Endothelial cell of umbilical vein (primary cell): ENCODE measurements around the genes WDR4 and U2AF1.

- PRO-cap, result no peak
CAGE:
- cytosol, long polyA minus RNA, result no peak
- cytosol, long polyA plus RNA, result no peak
- long polyA plus RNA, result no peak
- nucleus, long polyA minus RNA, result no peak
- nucleus, long polyA plus RNA, result no peak
These were observed 40.1 kb downstream of the RSPH1 start for GRCh38 chr21:42455832-42456352.

DNA sequence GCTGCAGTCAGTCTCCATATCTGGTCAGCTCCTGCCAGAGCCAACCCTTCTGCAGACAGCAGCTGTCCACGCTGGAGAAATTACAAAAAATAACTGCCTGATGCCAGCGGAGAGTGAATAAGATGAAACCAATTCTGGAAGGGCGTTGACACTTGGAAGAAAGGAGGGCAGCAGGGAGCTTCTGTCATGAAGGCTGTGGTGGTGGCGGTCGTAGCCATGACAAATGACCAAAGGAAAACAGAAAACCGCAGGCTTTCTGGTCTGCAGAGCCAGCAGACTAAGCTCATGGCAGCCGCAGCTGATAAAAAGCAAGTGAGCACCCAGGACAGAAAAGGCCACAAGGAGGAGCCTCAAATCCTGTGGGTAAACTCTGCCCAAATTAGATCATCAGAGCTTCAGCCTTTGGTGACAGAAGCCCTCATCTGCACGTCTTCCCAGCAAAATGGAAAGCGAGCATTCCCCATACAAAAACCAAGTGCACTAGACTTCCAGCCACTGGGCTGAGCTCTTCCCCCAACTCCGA lies 28.8 kb downstream of the RSPH1 start:
- PRO-cap, result no peak
CAGE:
- cytosol, long polyA minus RNA, result no peak
- cytosol, long polyA plus RNA, result no peak
- long polyA plus RNA, result no peak
- nucleus, long polyA minus RNA, result no peak
- nucleus, long polyA plus RNA, result no peak

DNA sequence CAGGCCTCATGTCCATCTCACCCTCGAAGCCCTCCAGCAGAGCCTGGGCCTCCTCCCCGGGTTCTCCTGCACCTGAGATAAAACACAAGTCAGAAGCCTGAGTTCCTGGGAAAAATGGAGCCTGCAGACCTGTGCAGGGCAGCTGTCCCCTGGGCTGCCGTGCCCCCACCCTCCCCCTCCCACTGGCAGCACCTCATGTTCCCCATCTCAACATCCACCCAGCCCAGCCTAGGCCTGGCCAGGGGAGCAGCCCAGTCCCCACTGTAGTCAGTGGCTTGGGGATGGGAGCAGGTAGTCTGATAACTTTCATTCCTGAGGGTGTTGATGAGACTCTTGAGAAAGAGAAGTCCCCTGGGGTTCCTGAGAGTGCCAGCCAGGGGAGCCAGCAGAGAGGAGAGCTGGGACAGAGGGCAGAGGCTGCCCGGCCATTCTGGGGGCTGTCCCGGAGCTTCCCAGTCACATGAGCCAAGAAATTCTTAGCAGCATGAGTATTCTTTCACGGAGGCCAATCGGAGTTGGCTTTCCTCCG lies 20.0 kb downstream of the RSPH1 start:
- PRO-cap, result no peak
CAGE:
- cytosol, long polyA minus RNA, result no peak
- cytosol, long polyA plus RNA, result no peak
- long polyA plus RNA, result no peak
- nucleus, long polyA minus RNA, result no peak
- nucleus, long polyA plus RNA, result no peak

- PRO-cap, result no peak
CAGE:
- cytosol, long polyA minus RNA, result no peak
- cytosol, long polyA plus RNA, result no peak
- long polyA plus RNA, result no peak
- nucleus, long polyA minus RNA, result no peak
- nucleus, long polyA plus RNA, result no peak
These were observed 2.7 kb downstream of the RSPH1 start for GRCh38 chr21:42493387-42493706.

DNA sequence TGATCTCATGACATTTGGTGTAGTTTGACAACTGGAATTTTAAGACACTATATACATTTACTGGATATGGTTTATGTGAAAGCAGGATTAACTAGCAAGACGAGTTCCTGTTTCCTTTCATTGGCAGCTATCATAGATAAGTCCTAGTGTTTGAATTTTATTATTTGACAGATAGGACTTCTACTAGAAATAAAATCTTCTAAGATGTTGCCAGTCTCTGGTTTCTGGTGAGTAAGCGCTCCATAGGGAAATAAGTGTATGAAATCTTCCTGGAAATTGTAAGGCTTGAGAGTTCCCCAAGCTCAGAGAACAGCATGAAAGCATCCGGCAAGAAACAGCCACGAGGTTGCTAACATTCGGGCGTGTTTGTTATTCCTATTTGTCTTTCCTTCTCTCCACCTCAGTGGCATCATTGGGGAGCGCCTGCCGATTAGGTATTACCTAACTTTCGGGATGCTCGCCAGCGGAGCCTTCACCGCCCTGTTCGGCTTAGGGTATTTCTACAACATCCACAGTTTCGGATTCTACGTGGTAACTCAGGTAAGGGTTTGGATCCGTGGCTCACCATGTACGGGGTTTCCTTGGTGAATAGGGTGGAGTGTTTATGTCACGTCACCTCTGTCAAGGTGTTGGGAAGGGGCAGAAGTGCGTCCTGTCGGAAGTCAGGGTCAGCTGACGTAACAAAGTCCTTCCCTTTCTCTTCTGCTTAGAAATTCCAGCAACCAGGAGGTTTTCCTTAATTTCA lies 25.6 kb downstream of the SLC37A1 start:
- PRO-cap, result no peak
CAGE:
- cytosol, long polyA minus RNA, result no peak
- cytosol, long polyA plus RNA, result no peak
- long polyA plus RNA, result no peak
- nucleus, long polyA minus RNA, result no peak
- nucleus, long polyA plus RNA, result no peak

GRCh38 chr21:42654105-42655146 lies 1.0 kb downstream of the PDE9A start:
- PRO-cap, result no peak
CAGE:
- cytosol, long polyA minus RNA, result no peak
- cytosol, long polyA plus RNA, result no peak
- long polyA plus RNA, result no peak
- nucleus, long polyA minus RNA, result no peak
- nucleus, long polyA plus RNA, result no peak

GRCh38 chr21:42722549-42723200 lies 69.3 kb downstream of the PDE9A start:
- PRO-cap, result no peak
CAGE:
- cytosol, long polyA minus RNA, result no peak
- cytosol, long polyA plus RNA, result no peak
- long polyA plus RNA, result no peak
- nucleus, long polyA minus RNA, result no peak
- nucleus, long polyA plus RNA, result no peak

DNA sequence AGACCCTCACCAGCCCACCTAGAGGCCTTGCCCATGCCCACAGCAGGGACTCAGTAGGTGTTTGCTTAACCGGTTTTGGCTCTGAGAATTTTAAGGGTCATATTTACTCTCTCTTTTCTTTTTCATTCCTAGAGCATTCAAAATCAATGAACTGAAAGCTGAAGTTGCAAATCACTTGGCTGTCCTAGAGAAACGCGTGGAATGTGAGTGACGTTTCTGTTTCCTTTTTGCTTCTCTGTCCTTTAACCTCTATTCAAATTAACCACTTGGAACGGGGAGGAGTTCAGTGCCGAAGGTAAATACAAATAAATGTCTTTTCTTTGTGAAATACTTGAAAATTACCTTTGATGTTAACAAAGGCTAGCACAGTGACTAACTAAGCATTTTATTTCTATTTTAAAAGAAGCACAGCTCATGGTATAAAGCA lies 79.8 kb downstream of the PDE9A start:
- PRO-cap, result no peak
CAGE:
- cytosol, long polyA minus RNA, result no peak
- cytosol, long polyA plus RNA, result no peak
- long polyA plus RNA, result no peak
- nucleus, long polyA minus RNA, result no peak
- nucleus, long polyA plus RNA, result no peak

DNA sequence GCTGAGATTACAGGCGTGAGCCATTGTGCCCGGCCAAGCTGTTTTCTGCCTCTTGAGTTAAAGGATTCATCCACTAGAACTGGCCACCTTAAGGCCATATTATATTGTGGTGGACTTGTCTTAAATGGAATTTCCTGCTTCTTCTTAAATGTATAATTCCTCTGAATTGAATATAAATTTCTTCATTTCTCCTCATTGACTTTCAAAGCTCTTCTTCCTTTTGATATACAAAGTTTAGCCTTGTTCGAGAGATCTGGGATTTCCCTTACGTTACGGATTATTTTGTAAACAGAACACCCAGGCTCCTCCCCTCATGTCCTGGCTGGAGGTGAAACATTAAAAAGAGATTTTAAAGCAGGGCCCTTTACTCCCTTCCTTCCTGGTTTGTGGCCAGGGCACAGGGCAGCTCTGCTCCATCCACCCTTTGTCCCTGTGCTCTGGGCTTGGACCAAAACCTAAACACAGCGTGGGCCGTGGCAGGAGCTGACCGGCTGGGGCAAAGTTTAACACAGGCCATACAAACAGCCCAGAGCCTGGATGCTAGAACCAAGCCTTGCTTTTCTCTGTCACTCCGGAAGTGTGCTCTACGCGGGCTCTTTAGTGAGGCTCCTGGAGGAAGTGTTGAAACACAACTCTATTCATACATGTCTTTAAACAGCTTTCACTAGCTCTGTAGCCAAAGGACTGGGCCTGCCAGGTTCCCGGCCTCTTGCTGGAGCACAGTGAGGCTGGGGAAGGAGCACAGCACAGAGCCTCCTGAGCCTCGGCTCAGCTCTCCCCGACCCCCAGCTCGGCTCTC lies 84.5 kb downstream of the PDE9A start:
- PRO-cap, result no peak
CAGE:
- cytosol, long polyA minus RNA, result no peak
- cytosol, long polyA plus RNA, result no peak
- long polyA plus RNA, result no peak
- nucleus, long polyA minus RNA, result no peak
- nucleus, long polyA plus RNA, result no peak

- PRO-cap, result no peak
CAGE:
- cytosol, long polyA minus RNA, result no peak
- cytosol, long polyA plus RNA, result no peak
- long polyA plus RNA, result no peak
- nucleus, long polyA minus RNA, result no peak
- nucleus, long polyA plus RNA, result no peak
These were observed 46.2 kb downstream of the WDR4 start for GRCh38 chr21:42832772-42833805.

DNA sequence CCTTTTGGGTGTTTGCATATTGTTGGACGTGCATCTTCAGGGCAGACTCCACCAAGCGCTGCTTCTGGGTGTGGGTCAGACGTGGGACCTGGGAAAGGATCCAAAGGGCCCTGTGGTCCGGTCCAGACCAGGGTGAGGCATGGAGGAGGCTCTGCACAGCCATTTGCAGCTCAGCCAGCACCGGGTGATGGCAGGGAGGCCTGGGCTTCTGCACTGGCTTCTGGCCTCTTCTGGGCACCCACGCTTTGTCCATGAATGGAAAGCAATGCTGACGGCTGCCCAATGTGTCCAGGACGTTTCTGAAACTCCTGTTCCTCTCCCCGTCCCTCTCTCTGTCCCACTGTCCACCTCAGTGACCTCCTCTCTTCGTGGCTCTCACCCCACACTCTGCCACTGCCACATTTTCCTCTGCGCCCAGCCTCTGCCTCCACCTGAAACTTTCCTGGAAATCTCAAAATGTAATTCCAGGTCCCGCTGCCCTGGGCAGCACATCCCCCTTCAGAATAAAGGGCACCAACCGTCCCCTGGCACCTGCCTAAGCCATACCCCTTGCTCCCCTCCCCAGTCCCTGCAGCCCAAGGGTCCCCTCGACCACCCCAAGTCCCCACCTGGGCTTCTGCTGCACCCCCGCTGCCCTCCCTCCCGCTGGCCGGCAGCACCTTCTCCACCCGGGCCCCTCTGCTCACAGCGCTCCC lies 42.2 kb downstream of the WDR4 start:
- PRO-cap, result no peak
CAGE:
- cytosol, long polyA minus RNA, result no peak
- cytosol, long polyA plus RNA, result no peak
- long polyA plus RNA, result no peak
- nucleus, long polyA minus RNA, result no peak
- nucleus, long polyA plus RNA, result no peak

- PRO-cap, result bidirectional peak, plus-strand start at chr21:42879162, minus-strand start at chr21:42878989; bidirectional peak, plus-strand start at chr21:42879302, minus-strand start at chr21:42879260; bidirectional peak, plus-strand start at chr21:42879716, minus-strand start at chr21:42879547
CAGE:
- cytosol, long polyA minus RNA, result start-site peak on the plus strand at chr21:42879619-42879716, 41 reads
- cytosol, long polyA plus RNA, result start-site peak on the minus strand at chr21:42879522-42879556, 174 and 66 reads in 2 replicates; start-site peak on the plus strand at chr21:42879602-42879680, 51 and 42 reads in 2 replicates
- long polyA plus RNA, result no peak
- nucleus, long polyA minus RNA, result start-site peak on the minus strand at chr21:42879525-42879543, 424 reads
- nucleus, long polyA plus RNA, result start-site peak on the minus strand at chr21:42879522-42879556, 228 and 224 reads in 2 replicates
These were observed at the start of gene WDR4 for GRCh38 chr21:42878729-42879767. Gene WDR4 (minus strand): TSS chr21:42879539.

DNA sequence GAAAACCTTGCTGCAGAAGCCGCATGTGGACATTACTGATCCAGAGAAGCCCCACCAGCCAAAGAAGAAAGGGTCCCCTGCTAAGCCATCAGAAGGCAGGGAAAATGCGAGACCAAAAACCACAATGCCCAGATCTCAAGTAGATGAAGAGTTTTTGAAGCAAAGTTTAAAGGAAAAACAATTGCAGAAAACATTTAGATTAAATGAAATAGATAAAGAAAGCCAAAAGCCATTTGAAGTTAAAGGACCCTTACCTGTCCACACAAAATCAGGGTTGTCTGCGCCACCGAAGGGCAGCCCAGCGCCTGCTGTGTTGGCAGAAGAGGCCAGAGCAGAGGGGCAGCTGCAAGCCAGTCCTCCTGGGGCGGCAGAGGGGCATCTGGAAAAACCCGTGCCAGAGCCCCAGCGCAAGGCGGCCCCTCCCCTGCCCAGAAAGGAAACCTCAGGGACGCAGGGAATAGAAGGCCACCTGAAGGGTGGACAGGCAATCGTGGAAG lies 10.6 kb downstream of the NDUFV3 start:
- PRO-cap, result no peak
CAGE:
- cytosol, long polyA minus RNA, result no peak
- cytosol, long polyA plus RNA, result no peak
- long polyA plus RNA, result no peak
- nucleus, long polyA minus RNA, result no peak
- nucleus, long polyA plus RNA, result no peak

DNA sequence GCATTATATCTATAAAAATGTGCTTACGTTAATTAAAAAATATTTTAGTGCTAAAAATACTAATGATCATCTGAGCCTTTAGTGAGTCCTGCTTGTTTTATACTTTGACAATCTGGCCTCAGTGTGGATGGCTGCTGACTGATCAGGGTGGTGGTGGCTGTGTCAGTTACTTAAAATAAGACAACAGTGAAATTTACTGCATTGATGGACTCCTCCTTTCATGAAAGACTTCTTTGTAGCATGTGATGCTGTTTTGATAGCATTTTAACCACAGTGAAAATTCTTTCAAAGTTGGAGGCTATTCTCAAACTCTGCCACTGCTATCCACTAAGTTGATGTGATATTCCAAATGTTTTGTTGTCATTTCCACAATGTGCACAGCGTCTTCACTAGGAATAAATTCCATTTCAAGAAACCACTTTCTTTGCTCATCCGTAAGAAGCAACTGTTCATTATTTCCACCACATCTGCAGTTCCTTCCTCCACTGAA lies 1.9 kb downstream of the PKNOX1 start:
- PRO-cap, result no peak
CAGE:
- cytosol, long polyA minus RNA, result no peak
- cytosol, long polyA plus RNA, result no peak
- long polyA plus RNA, result no peak
- nucleus, long polyA minus RNA, result no peak
- nucleus, long polyA plus RNA, result no peak

DNA sequence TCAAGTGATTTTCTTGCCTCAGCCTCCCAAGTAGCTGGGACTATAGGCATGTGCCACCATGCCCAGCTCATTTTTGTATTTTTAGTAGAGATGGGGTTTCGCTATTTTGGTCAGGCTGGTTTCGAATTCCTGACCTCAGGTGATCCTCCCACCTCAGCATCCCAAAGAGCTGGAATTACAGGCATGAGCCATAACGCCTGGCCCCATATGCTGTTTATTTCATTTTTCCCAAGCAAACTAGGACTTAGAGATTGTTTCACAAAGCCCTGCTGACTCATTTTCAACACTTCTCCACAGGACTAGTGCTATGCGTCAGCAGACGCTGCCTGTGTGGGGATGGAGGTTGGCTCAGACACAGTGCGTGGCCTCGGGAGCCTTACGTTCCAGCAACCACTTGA lies 22.6 kb downstream of the PKNOX1 start:
- PRO-cap, result no peak
CAGE:
- cytosol, long polyA minus RNA, result no peak
- cytosol, long polyA plus RNA, result no peak
- long polyA plus RNA, result no peak
- nucleus, long polyA minus RNA, result no peak
- nucleus, long polyA plus RNA, result no peak

- PRO-cap, result no peak
CAGE:
- cytosol, long polyA minus RNA, result no peak
- cytosol, long polyA plus RNA, result no peak
- long polyA plus RNA, result no peak
- nucleus, long polyA minus RNA, result no peak
- nucleus, long polyA plus RNA, result no peak
These were observed 15.4 kb downstream of the U2AF1 start for GRCh38 chr21:43091910-43092476.

GRCh38 chr21:43107471-43107670 lies at the start of gene U2AF1:
Gene U2AF1 (minus strand): TSS chr21:43107570.
- PRO-cap, result unidirectional peak, minus-strand start at chr21:43107560
CAGE:
- cytosol, long polyA minus RNA, result start-site peak on the minus strand at chr21:43107567-43107583, 121 reads
- cytosol, long polyA plus RNA, result start-site peak on the minus strand at chr21:43107559-43107565, 285 and 192 reads in 2 replicates
- long polyA plus RNA, result start-site peak on the minus strand at chr21:43107559-43107578, 1,221 and 825 reads in 2 replicates
- nucleus, long polyA minus RNA, result start-site peak on the minus strand at chr21:43107560-43107574, 134 reads
- nucleus, long polyA plus RNA, result start-site peak on the minus strand at chr21:43107560-43107583, 141 and 163 reads in 2 replicates

DNA sequence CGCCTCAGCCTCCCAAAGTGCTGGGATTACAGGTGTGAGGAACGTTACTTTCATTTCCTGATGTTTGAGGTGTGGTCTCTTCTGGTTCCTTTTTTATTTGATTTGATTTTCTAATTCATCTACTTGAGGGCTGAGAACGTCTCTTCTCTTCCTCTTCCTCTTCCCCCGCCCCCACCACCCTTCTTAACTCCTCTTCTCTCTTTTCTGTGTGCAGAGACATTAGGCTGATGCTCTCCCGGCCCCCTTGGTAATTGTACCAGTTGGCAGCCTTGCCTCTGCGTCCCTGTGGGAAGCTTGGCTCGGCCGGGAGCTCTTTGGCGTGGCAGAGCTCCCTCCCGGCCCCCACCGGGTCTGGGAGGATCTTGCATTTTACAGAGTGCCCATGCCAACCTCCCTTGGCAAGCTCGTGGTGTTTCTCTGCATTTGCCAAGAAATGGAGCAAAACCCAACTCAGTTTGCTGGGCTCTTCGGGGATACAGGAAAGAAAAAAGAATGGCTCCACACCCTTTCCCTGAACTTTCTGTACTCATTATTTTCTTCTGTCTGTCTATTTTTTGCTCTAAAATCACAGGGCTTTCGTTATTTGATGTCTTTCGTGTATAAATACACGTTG lies 20.0 kb downstream of the CRYAA start:
- PRO-cap, result no peak
CAGE:
- cytosol, long polyA minus RNA, result no peak
- cytosol, long polyA plus RNA, result no peak
- long polyA plus RNA, result no peak
- nucleus, long polyA minus RNA, result no peak
- nucleus, long polyA plus RNA, result no peak

DNA sequence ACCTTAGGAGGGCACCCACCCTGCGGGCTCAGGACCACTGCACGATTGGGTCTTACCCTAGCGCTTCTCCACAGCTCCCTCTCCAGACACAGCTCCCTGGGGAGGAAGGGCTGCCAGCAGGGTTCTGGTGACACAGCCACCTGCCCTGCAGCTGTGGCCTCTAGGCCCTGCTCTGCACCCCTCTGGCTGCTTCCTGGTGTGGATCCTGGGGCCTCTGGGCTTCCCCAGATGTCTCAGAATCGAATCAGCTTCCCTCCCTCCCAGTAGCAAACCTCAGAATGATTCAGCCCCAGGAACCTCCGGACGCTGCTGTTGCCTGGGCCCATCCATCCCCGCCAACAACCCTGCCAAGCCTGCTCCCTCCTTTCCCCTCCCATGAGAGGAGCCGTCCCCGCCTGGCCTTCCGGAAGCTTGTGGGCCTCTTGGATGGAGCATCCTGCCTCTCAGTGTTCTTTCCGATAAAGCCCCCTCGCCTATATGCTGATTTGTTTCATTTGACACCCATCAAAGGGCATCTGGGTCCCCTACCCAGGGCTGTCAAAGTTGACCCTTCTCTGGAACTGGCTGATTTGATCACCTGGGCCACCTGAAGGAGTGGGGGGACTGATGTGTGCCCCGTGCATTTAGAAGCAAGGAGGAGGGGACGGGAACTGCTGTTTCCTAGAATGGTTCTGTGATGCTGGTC lies 25.2 kb downstream of the CRYAA start:
- PRO-cap, result no peak
CAGE:
- cytosol, long polyA minus RNA, result no peak
- cytosol, long polyA plus RNA, result no peak
- long polyA plus RNA, result no peak
- nucleus, long polyA minus RNA, result no peak
- nucleus, long polyA plus RNA, result no peak

GRCh38 chr21:43209831-43210674 lies 41.2 kb downstream of the CRYAA start:
- PRO-cap, result no peak
CAGE:
- cytosol, long polyA minus RNA, result no peak
- cytosol, long polyA plus RNA, result no peak
- long polyA plus RNA, result no peak
- nucleus, long polyA minus RNA, result no peak
- nucleus, long polyA plus RNA, result no peak